ENCODE data around the gene ENO1.

- PRO-cap, result no peak
- RAMPAGE, long total RNA, 2 experiments, result no peak in any of the 2 experiments
Observed at GRCh38 chr1:8856744-8857781, 21.4 kb downstream of the ENO1 start.

GRCh38 chr1:8878550-8879594, at the start of gene ENO1:
ENO1 (minus strand) TSS chr1:8878686.
- PRO-cap, result bidirectional peak, plus-strand start at chr1:8878835, minus-strand start at chr1:8878686; bidirectional peak, plus-strand start at chr1:8879386, minus-strand start at chr1:8879250
- RAMPAGE, long total RNA, 2 experiments, result start-site peak on the plus strand in 1 of 2 experiments, at chr1:8878805-8878835 at its widest, 7 reads per replicate; start-site peak on the minus strand in 2 of 2 experiments, at chr1:8878633-8878711 at its widest, 1,453 to 5,207 reads per replicate

- PRO-cap, result no peak
- RAMPAGE, long total RNA, 2 experiments, result no peak in any of the 2 experiments
Observed at GRCh38 chr1:9029192-9029624, 3.0 kb upstream of the SLC2A7 start.

GRCh38 chr1:9037443-9037950, 11.3 kb upstream of the SLC2A7 start:
- PRO-cap, result no peak
- RAMPAGE, long total RNA, 2 experiments, result no peak in any of the 2 experiments

- PRO-cap, result no peak
- RAMPAGE, long total RNA, 2 experiments, result no peak in any of the 2 experiments
Observed at GRCh38 chr1:9066787-9067614, 2.4 kb downstream of the SLC2A5 start.

- PRO-cap, result no peak
- RAMPAGE, long total RNA, 2 experiments, result no peak in any of the 2 experiments
Observed at GRCh38 chr1:9084695-9085406, 15.4 kb upstream of the SLC2A5 start.

- PRO-cap, result no peak
- RAMPAGE, long total RNA, 2 experiments, result no peak in any of the 2 experiments
Observed at GRCh38 chr1:9110489-9110930, 18.4 kb downstream of the GPR157 start.

GRCh38 chr1:9151400-9152009, 22.6 kb upstream of the GPR157 start:
- PRO-cap, result unidirectional peak, plus-strand start at chr1:9151515
- RAMPAGE, long total RNA, 2 experiments, result no peak in any of the 2 experiments

GRCh38 chr1:9242365-9243157, 8.0 kb downstream of the H6PD start:
- PRO-cap, result bidirectional peak, plus-strand start at chr1:9242826, minus-strand start at chr1:9242760
- RAMPAGE, long total RNA, 2 experiments, result start-site peak on the plus strand in 1 of 2 experiments, at chr1:9242720-9242907 at its widest, 49 reads per replicate; start-site peak on the minus strand in 1 of 2 experiments, at chr1:9242749-9242784 at its widest, 13 reads per replicate

DNA sequence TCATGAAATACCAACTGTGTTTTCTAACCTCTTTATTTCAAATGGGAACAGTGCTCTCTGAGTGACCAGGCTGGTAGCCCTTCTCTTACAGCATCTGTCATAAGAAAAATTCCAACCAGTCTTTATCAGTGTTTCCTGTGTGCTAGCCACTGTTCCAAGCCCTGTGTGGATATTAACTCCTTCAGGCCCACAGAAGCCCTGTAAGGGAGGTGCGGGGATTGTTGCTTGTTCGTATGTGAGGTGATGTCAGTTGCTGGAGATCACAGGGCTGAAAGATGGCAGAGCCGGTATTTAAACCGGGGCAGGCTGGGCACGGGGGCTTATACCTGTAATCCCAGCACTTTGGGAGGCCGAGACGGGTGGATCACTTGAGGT, 19.2 kb downstream of the H6PD start:
- PRO-cap, result no peak
- RAMPAGE, long total RNA, 2 experiments, result no peak in any of the 2 experiments

- PRO-cap, result no peak
- RAMPAGE, long total RNA, 2 experiments, result no peak in any of the 2 experiments
Observed at GRCh38 chr1:9263816-9264481, 28.7 kb upstream of the SPSB1 start.

- PRO-cap, result no peak
- RAMPAGE, long total RNA, 2 experiments, result no peak in any of the 2 experiments
Observed at GRCh38 chr1:9294945-9295694, 2.4 kb downstream of the SPSB1 start.

DNA sequence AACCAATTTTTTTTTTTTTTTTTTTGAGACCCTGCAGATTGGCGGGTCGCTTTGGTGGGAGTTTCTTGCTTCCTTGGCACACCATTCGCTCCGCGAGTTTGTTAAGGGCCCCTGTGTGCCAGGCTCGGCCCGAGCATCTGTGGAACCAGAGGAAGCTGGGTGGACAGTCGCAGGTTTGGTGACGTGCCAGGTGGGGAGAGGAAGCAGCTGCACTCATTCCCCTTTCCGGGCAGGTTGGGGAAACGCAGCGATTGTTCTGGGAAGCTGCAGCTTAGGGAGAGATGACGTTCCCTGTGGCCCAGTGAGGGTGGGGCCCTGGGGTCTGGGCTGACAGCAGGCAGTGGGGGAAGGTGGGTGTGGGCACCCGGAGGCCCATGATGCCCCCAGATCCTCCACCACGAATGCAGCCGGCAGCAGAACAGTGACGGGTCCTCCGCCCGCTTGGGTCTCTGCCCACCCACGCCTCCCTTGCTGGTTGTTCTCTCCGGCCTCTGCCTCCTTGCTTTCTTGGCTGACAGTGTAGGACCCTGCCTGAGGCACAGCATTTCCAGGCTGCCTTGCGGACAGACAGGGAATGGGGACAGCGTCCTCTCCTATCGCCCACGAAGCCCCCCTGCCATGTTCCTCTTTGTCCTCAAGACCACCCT, 25.3 kb downstream of the SPSB1 start:
- PRO-cap, result no peak
- RAMPAGE, long total RNA, 2 experiments, result no peak in any of the 2 experiments

- PRO-cap, result unidirectional peak, minus-strand start at chr1:9324770
- RAMPAGE, long total RNA, 2 experiments, result no peak in any of the 2 experiments
Observed at GRCh38 chr1:9324479-9325432, 32.1 kb downstream of the SPSB1 start.

- PRO-cap, result no peak
- RAMPAGE, long total RNA, 2 experiments, result no peak in any of the 2 experiments
Observed at GRCh38 chr1:9332008-9332798, 39.5 kb downstream of the SPSB1 start.

GRCh38 chr1:9355959-9357076, 63.6 kb downstream of the SPSB1 start:
- PRO-cap, result no peak
- RAMPAGE, long total RNA, 2 experiments, result no peak in any of the 2 experiments

GRCh38 chr1:9452349-9453117, 86.7 kb upstream of the SLC25A33 start:
- PRO-cap, result no peak
- RAMPAGE, long total RNA, 2 experiments, result no peak in any of the 2 experiments

DNA sequence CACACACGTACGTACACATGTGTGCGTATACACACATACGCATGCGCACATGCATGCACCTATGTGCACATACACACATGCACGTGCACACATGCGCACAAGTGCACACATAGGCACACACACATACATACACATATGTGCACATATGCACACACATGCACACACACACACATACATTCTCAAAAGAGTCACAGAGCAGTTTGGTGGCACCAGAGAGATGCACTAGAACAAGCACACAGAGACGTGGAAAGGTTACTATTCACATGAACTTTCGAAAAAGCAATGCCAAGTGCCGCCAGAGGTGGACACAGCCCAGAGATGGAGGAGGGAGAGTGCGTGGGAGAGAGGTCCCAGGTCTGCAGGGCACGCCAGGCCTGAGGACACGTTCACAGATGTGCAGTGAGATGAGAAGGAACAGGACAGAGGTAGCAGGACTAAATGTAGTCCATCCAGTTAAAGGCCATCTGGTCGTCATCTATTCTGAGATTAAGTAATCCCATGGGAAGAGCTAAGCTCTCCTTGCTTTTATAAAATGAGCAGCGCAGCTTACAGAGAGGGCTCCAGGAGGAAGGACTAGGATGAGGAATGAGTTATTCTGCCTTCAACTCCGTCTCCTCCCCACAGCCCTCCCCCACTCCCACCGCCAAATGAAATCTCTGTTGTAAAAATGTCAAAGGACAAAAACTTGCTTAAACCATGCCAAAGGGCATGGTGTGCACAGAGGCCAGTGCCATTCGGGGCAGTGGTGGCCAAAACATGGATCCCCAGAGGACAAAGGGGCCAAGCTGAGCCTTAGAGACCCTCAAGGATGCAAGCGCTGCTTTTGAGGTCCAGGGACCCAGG, 85.5 kb upstream of the SLC25A33 start:
- PRO-cap, result no peak
- RAMPAGE, long total RNA, 2 experiments, result no peak in any of the 2 experiments

- PRO-cap, result no peak
- RAMPAGE, long total RNA, 2 experiments, result no peak in any of the 2 experiments
Observed at GRCh38 chr1:9561284-9561818, 22.1 kb downstream of the SLC25A33 start.

DNA sequence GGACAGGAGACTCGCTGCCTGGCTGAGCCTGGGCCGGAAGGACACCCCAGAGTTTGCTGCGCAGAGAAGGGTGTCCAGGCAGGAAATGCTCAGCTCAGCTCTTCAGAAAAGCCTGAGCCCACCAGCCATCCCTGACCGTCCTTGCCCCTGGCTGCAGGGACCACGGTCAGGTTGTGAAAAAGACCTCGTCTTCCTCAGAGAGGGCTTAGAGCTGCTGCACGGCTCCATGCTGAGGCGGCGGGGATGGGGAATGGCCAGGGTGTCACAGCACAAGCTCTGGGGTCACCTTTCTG, 26.3 kb downstream of the TMEM201 start:
- PRO-cap, result no peak
- RAMPAGE, long total RNA, 2 experiments, result no peak in any of the 2 experiments

Measured in right atrium auricular region (tissue), 2 donors.